ENCODE measurements around the gene RNF112.

GRCh38 chr17:17782635-17783067 is 54.1 kb downstream of the SREBF1 start:
- RRBS = 29% methylated on average over 4 of the region's 41 CpGs

- RRBS = no CpG with 5 or more reads among the region's 33 CpGs
These were observed 27.3 kb downstream of the SREBF1 start for GRCh38 chr17:17809446-17809862.

GRCh38 chr17:17818040-17818409 is 18.8 kb downstream of the SREBF1 start:
- RRBS = no CpG with 5 or more reads among the region's 7 CpGs

GRCh38 chr17:17859829-17860252 is 23.1 kb upstream of the SREBF1 start:
- RRBS = no CpG with 5 or more reads among the region's 8 CpGs

DNA sequence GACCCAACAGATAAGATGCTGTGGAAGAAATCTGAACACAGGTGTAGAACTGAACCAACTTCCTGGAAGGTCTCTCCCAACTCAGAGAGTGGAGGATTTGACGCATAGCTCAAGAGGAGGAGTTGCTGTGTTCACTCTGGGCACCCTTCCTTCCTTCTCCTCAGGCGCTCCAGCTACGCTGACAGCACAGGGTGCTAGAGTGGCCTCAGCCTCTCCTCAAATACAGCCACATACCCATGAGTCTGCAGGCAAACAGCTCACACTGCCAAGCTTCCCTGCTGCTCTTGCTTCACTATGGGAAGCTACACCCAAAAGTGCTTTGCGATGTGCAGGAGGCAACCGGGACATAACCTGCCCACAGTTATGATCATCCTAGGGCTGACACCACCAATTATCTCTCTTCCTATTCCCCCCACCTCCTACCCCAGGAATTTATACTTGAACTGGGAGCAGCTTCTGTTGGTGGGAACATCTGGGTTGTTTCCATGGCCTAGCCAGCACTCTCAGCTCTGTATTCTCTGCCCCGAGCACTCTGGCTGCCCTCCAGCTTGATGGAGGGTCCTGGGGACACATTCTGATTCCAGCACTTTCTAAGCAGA is 40.2 kb upstream of the SREBF1 start:
- RRBS = no CpG with 5 or more reads among the region's 6 CpGs

GRCh38 chr17:17911117-17911674 is 61.0 kb downstream of the TOM1L2 start:
- RRBS = no CpG with 5 or more reads among the region's 7 CpGs

DNA sequence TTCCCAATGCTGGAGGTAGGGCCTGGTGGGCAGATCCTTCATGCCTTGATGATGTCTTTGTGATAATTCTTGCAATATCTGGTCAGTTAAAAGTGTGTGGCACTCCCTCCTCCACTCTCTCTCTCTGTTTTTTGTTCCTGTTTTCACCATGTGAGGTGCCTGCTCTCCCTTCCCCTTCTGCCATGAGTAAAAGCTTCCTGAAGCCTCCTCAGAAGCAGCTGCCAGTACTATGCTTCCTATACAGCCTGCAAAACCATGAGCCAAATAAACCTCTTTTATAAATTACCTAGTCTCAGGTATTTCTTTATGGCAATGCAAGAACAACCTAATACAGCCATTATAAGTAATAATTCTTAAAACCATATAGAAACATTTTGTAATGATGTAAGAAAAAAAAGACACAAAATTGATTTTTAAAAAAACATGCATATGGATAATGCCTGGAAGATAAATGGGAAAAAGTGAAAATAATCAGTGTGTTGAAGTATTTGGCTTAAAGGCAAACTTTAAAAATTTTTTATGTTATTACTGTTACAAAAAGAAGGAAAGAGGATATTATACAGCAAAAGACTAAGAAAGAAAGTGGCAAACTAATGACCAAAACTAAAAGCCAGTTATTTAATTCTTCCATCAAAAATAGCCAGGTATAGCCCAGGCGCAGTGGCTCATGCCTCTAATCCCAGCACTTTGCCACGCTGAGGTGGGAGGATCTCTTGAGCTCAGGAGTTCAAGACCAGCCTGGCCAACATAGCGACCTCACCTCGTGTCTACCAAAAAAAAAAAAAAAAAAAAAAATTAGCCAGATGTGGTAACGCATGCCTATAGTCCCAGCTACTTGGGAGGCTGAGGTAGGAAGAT is 47.1 kb downstream of the TOM1L2 start:
- RRBS = no CpG with 5 or more reads among the region's 5 CpGs

DNA sequence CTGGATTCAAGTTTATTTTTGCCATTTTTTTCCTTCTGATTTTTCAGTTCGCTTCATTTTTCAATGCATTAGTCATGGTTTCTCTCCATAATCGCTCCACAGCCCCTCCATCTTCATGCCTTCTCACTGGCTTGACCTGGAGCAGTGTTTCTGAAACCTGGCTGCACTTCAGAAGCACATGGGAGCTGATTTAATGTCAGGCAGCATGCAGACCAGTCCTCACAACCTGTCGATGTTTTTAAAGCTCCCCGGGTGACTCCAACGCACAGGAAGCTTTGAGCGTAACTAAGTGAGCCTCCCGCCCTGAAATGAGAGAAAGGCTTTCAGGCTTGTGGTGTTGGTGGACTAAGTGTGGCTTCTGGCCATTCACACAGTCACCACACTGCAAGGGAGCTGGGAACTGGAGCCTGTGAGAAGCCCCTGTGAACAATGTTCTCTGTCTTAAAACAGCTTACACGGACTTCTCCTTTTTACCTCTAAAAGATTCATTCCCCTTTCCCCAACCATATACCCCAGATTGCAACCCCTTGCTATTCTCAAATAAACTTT is 16.8 kb upstream of the DRG2 start:
- RRBS = no CpG with 5 or more reads among the region's 8 CpGs

DNA sequence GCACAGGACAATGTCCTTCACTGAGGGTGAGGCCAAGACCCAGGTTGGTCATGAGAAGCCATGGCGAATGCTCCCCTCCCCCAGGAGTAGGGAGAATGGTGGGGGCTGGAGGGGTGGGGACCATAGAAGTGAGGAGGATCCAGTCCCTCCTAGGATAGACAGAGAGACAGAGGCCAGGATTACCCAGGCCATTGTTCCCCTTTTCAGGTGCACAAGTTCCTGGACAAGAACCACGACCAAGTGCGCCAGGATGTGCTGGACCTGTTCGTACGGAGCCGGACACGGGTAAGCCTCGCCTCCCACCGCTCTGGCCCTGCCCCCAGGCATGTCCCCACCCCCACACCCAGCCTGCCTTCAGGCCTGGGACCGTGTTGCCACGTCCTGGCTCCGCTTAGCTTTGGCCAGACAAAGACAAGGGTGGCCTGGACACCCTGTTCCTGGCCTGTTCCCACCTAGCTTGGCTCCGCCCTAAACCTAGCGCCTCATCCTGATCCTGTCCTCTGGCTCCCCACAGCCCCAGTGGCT is 30.8 kb downstream of the MYO15A start:
- RRBS = no CpG with 5 or more reads among the region's 14 CpGs

DNA sequence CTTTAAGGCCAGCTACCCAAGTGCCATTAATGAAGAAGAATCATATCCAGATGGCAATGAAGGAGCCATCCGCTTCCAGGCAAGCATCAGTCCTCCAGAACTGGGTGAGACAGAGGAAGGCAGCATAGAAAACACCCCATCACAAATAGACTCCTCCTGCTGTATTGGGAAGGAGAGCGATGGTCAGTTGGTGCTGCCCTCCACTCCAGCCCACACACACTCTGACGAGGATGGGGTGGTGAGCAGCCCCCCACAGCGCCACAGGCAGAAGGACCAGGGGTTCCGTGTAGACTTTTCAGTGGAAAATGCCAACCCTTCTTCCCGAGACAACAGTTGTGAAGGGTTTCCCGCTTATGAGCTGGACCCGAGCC is 2.3 kb downstream of the SMCR8 start:
- RRBS = no CpG with 5 or more reads among the region's 8 CpGs

DNA sequence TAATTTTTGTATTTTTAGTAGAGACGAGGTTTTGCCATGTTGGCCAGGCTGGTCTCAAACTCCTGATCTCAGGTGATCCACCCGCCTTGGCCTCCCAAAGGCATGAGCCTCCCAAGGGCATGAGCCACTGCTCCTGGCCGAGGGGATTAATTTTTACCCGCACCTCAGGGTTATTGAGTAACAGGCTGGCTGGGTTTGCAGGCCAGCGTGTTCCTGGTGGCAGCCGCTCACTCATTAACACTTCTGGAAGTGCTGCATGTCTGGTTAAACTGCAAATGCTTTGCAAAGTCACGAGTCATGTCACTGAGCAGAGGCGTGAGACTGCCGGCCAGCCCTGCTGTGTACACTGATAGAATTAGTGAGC is 1.1 kb upstream of the SLC5A10 start:
- RRBS = no CpG with 5 or more reads among the region's 9 CpGs

DNA sequence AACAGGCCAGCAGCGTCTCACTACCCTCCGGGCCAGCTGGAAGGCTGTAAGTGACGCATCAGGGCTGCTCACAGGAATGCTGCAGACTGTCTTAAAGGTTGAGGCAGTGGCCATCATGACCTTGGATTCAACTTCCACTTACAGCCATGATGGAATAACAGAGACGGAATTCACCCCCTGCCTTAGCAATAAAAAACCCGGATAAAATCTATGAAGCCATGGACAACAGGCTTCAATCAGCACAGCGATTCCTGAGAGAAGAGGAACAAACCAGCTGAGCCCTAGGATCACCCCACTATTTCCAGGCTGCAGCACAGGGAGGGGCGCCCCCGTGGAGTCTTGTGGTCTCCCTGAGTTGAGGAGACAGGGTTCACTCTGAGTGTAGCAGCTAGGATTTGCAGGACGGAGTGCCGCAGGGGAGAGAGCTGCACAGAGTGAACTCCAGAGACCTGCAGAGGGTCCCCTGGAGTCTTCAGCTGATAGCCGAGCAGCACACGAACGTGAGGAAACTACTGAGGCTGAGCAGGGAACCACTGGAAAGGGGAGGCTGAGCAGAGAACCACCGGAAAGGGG is 10.5 kb downstream of the FAM83G start:
- RRBS = no CpG with 5 or more reads among the region's 14 CpGs

GRCh38 chr17:19062123-19062738 is 15.5 kb upstream of the GRAP start:
- RRBS = no CpG with 5 or more reads among the region's 45 CpGs

GRCh38 chr17:19248079-19248478 is 10.9 kb downstream of the EPN2 start:
- RRBS = no CpG with 5 or more reads among the region's 2 CpGs

DNA sequence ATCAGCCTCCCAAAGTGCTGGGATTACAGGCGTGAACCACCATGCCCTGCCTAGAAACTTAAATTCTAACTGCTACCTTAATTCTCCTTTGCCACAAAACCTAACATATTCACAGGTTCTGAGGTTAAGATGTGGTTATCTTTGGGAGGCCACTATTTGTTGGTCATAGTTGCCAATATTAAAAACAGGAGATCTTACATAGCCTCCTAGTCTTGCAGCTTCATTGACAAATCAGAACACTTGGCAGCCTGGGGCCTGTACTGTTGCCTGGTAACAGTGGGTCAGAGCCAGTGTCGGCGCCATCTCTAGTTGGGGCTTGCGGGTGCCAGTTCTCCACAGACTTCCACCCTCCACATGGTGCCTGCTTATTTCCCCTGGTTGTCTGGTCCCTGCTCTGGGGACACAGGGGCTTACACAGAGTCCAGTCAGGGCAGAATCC is 13.2 kb downstream of the EPN2 start:
- RRBS = no CpG with 5 or more reads among the region's 4 CpGs

DNA sequence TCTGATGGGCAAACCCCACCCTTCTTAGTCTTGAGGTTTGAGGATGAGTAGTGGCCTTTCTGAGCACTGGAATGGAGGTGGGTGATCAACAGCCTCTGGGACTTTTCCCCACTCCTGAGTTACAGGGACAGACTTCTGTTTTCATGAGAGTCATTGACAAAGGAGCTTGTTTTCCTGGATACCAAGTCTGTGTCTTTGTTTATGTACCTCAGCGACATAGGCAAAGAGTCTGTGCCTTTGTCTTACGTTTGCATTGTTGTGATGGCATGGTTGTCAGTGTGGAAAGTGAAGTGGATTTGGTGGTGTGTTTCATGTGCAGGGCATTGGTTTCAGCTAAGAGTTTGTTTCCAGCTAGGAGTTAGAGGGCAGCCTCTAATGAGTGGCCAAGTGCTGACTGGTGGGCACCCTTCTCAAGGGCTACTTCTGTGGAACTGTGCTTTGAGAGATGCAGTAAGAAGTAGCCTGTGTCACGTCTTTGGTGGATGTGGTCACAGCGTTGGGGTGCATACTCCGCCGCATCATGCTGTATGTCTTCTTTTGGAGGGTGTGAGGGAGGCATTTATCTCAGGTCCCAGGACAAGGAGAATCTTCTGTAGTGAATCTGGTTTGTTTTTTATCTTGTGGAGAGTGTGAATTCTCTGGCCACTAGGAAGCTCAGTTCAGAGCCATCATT is 17.6 kb downstream of the EPN2 start:
- RRBS = no CpG with 5 or more reads among the region's 6 CpGs

- RRBS = no CpG with 5 or more reads among the region's 5 CpGs
These were observed 26.6 kb downstream of the EPN2 start for GRCh38 chr17:19263934-19264080.

DNA sequence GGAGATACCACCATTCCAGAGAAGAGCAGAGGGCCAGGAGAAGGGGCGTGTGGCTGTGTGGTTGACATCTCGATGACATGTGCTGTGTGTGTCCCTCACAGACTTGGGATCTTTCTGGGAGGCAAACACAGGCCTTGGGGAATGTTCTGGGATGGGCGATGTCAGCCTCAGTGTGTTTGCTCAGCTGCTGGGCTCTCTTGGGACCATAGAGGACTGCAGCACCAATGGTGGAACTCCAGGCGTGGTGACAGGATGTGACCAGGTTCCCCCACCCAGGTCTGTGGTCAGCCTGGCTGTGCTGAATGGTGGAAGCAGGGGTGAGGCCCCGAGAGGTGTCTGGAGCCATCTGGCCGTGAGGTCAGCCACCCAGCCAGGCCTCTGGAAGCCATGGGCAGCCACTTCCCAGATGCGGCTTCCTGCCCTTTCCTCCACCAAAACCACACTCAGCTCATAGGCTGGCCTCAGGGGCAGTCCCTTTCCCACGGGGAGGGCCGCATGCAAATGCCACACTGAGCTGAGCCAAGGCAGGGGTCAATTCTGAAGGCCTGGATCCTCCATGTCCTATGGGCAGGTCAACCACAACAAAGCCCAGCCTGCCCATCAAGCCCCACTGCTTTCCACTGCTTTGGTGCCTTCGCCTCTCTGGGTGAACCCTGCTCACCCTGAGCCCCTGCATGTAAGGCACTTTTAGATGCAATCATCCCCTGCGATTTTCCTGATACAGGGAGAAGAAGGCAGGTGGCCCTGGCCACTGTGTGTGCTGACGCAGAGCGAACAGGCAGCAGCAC is 7.7 kb upstream of the MAPK7 start:
- RRBS = no CpG with 5 or more reads among the region's 13 CpGs

DNA sequence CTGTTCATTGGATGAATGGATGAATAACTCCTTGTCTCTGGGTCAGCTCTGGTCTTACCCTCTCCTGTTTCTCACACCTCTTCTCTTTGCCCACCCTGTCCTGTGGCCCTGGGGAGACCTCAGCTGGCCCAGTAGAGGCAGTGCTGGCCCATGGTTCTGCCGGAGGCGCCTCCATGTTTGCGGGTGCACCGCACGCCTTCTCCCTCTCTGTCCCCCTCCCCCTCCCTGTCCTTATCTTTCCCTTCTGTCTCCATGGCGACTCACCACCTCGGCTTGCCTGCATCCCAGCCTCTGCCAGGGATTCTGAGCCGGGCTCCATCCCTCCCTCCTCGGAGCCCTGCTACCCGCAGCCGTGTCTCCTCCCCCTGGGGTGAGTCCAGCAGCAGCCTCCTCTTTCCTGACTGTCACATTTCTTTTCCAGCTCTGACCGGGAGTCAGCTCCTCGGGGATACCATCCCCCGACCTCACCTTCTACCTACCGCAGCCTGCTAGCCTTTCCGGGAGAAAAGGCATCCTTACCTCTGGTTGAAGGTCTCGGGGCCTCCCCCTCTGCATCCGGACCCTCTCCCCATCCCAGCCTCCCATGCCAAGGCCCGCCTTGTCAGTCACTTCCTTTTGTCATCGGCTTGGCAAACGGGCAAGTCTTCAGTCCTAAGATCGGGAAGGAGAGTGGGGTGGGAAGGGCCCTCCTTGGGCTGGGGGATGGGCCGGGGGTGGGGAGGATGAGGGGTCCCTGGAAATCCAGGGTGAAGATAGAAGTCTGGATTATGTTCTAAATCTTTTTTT is at the start of gene RNF112:
Gene RNF112, plus strand, starts transcription at position 407 of the 786 bp plus-strand sequence.
- RRBS = 10% methylated on average over 7 of the region's 23 CpGs